ENCODE measurements around the genes ZFAND6, ARNT2 and IL16.

DNA sequence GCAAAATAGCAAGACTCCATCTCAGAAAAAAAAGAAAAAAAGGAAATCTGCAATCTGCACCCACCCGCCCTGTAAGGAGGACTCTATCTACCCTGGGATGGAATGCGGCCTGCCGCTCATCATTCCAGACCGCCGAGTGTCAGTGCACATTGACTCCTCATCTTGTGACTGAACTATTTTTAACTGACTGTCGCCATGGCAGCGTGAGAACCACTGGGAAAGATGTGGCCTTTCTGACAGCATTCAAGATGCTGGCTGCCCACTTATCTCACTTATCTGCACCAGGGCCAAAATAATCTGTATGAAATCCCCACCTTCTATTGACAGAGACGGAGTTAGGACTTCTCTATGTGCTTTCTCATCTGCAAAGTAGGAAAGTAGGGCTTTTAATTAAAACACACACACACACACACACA is 38.8 kb upstream of the ANKRD34C start:
- PRO-cap, result no peak

GRCh38 chr15:79283525-79284117 is 1.1 kb downstream of the ANKRD34C start:
- PRO-cap, result no peak

- PRO-cap, result no peak
These were observed 17.7 kb upstream of the BCL2A1 start for GRCh38 chr15:79988701-79989118.

DNA sequence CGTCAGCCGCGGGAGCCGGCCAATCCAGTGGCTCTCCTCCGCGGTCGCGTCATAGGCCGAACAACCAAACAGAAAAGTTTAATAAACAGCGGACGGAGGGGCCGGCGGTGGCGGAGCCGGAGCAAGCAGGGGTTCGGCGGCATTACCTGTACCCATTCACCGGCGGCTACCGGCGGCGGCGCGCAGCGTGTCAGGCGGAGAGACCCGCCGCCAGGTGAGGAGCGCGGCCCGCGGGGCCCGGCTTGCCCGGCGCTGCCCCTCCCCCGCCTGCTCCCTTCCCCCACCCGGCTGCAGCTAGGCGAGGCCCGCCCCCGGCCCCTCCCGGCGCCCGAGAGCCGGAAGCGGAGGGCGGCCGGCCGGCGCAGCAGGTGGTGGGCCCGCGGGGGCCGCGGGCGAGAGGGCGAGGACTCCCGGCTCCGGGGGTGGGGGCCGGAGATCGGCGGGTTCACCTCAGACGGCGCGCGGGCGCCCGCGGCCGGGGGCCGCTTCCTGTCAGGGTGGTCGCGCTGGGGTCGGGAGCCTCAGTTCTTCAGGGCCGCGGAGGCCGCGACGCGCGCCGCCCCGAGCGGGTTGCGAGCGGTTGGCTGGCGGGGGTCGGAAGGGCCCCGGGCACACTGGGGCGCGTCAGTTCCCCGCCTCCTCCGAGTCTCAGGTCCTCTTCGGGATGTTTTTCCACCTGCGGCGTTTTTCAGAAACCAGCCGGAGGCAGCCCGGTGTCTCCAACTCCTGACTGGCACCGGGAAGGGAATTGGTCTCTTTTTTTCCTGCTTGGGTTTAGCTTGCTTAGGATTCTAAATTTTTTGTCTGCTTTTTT is at the start of gene ZFAND6:
Gene ZFAND6, plus strand, starts transcription at position 81 of the 814 bp plus-strand sequence.
- PRO-cap, result bidirectional peak, plus-strand start at position 95 of the sequence, minus-strand start outside the sequence; bidirectional peak, plus-strand start at position 367 of the sequence, minus-strand start at position 269 of the sequence

DNA sequence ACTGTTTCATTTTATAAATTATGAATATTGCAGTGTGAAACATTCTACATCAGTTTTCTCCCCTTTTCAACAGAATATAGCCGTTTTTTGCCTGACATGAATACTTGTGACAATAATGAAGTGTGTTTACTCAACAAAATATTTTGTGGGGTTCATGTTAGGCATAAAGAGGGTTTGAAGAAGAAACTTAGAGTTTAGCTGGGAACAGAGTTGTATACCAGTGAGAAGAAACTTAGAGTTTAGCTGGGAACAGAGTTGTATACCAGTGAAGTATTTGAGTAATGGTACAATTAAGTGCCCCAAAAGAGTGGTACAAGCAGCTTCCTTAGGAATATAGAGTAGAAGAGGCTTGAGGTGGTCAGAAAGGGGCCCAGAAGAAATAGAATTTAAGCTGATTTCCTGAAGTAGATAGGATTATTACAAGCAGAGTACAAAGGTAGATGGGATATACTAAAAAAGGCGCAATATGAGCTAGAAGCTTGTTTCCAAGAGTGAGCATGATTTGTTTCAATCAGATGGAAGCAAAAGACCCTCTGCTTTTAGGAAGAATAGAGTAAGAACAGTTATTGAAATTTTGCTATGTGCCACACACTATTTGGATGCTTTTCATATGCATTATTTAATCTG is 39.1 kb upstream of the FAH start:
- PRO-cap, result no peak

- PRO-cap, result no peak
These were observed 10.4 kb downstream of the FAH start for GRCh38 chr15:80163044-80163843.

DNA sequence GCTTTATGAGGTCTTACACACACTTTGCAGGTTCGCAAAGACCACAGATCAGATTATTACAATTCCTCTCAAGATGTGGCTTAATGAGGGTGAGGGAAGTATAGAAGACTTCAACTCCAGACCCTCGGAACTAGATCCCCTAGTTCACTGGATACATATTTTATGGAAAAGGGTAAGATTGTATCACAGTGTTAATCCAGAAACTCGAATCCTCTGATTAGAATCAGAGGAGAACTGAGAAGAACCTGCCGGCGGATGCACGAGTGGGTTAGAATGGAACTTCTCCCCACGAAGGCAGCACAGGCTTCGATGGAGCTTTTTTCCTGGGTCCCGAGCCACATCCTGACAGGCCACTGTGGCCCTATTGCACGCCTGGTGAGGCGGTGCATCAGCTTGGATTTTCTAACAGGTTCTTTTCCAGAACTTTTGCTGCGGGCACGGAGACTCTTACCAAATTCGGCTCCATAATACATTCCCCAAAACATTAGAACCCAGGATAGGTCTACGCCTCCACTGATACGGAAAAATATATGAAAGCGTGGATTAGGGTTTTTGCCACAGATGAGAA is 1.1 kb downstream of the CTXND1 start:
- PRO-cap, result no peak

DNA sequence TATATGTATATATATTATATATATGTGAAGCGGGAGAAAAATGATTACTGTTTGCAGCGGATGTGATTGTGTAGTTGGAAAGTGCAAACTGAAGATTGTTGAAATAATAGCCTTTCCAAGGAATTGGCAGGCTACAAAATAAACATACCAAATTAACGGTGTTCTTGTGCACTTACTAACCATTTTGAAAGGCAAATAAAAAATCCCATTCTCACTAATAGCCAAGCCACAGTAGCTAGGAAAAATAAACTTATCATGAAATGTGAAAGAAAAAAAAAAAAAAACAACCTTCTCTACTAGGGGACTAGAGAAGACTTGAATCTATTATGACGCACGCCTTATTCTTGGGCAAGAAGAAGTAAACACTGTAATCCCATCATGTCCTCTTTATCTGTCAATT is 633 bp upstream of the CTXND1 start:
- PRO-cap, result no peak

GRCh38 chr15:80403439-80404619 is at the start of gene ARNT2:
TSS of gene ARNT2 (plus strand) at chr15:80404382.
- PRO-cap, result bidirectional peak, plus-strand start at chr15:80404310, minus-strand start at chr15:80404404

DNA sequence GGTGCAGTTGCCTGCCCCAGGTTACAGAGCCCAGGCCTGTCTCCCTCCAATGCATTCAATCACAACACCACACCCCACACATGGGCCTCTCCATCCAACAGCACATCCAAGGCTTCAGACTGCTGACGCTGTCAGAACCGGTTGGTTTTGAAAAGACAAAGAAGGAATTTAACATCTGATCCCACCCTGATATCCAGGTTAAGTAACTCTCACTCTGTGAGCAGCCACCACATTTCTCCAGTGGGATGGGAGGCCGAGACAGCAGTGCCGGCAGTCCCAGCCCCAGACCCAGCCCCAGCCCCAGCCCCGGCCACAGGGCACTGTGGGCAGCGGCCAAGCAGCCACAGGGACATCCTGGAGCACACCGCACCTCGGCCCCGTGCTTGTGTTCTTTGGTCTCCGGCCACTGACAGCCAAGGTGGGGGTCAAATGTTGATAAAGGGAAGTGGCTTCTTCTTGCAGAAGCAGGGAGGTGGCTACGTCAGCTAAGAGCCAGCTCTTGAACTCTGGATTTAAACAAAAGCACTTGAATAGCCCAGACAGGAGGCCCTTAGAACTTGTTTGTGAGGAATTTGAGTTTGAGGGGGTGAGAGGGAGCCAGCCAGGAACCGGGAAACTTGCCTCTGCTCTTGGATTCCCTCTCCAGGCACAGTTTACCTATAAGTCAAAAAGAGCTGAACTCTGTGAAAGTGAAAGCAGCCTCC is 135.9 kb upstream of the ABHD17C start:
- PRO-cap, result no peak

GRCh38 chr15:80596383-80597215 is 98.5 kb upstream of the ABHD17C start:
- PRO-cap, result no peak

DNA sequence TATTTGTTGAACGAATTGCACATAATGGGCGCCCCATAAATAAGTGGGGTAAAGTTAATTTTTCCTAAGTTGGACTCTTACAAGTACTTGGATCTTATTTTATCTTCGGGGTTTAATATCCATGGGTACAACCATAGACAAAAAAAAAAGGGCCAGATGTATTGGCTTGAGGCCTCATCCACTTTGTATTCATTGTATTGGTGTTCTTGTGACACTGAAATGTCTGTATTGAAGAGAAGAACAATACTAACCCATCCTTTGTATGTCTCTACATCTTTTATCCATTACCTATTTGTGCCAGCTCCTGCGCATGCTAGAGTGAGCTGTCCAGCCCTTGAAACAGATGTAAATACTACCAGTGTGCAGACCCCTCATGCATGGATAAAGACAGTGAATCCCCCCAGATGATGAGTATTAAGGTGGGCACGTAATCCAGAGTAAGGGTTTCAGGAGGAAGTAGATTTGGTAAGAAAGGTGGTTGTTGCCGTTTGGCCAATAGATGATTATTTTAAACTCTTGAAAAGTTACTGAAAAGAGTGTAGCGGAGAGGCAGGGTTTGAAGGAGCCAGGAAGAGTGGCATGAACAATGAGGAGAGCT is 4.3 kb downstream of the ABHD17C start:
- PRO-cap, result no peak

DNA sequence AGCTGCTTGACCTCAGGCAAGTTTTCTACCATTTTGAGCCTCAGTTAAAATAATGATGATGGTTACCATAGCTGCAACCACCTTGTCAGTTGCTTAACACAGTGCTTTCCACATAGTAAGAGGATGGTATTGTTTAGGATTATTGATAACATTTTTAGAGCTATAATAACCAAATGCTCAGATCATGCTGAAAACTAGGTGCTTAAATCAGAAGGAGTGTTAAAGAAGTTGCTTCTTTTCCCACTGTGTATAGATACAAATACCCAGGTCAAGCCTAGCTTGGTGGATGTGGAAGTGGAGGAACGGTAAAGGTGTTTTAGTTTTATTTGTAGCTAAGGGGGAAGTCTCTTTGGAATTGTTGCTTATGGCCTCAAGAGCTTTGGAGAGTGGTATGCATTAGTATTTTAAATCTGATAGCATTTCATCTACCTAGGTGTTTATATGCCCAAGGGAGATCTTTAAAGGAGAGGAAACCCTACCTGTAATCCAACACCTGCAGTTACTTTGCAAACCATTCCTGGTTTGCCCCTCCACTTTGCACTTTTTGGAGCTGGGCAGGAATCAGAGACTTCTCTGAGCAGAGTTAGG is 10.4 kb downstream of the ABHD17C start:
- PRO-cap, result no peak

DNA sequence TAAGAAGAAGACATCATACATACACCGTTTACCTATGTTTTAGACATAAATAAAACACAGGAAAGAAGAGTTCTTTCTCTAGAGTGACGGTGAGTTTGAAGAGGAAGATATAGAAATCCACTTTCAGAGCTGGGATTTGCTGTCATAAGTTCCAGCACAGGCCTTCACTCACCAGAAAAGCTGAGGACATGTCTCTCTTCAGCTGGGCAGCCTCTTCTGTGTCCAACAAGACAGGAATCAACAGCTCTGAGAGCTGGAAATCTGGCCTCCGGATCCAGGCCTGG is 2.9 kb upstream of the CEMIP start:
- PRO-cap, result no peak

DNA sequence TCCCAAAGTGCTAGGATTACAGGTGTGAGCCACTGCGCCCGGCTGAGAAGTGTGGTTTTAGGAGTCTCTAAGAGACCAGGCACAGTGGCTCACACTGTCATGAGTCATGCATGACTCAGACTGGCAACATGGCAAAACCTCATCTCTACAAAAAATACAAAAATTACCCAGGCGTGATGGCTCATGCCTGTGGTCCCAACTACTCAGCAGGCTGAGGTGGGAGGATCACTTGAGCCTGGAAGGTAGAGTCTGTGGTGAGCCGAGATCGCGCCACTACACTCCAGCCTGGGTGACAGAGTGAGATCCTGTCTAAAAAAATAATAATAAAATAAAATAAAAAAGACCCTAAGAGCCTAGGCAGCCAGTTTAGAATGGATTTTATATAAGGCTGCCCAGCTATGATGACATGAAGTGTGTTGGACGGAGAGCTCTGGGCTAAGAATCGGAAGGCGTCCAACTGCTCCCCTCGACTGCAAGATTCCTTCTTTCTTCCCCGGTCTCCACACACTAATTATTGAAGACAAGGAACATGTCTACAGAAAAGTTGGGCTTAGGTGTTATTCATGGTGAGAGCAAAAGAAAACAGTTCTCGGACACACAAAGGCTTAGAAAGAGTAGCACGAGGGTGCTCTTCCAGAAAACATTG is 33.6 kb downstream of the MESD start:
- PRO-cap, result no peak

DNA sequence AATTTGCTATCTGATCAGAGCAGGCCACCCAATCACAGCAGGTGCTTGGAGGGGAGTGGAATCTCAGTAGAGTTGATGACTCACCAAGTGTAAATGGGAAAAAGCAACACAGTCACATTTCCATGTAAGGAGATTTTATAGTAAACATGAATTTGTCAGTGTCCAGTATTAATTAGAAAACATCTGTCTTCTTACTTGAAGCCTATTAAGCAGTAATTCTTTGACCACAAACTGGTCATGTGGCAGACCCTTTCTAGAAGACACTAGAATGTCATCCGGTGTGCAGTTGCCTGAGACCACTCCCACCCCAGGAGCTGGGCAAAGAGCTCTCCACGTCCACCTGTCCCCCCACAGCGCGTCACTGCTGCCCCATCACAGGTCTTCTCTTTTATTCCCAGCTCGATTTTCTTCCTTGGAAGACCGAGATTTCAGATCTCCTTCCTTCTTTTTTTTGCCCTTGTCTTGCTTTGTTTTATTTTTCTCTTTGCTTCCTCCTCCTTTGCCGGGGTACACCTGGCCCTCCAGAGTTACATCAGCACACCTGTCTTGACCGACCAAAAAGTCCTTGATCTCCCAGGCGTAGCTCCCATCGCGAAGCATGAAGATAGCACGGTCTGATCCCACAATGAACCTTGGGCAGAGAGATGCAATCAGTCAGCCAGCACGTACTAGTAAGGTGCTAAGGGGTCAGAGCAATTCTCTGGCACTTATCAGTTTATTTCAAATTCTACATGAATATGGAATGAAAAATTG is 10.6 kb downstream of the MESD start:
- PRO-cap, result no peak

GRCh38 chr15:81001257-81002303 is 857 bp downstream of the TLNRD1 start:
- PRO-cap, result bidirectional peak, plus-strand start at chr15:81001308, minus-strand start at chr15:81001325; bidirectional peak, plus-strand start at chr15:81001601, minus-strand start at chr15:81001535; bidirectional peak, plus-strand start at chr15:81001941, minus-strand start at chr15:81001678; bidirectional peak, plus-strand start at chr15:81002113, minus-strand start at chr15:81001978

DNA sequence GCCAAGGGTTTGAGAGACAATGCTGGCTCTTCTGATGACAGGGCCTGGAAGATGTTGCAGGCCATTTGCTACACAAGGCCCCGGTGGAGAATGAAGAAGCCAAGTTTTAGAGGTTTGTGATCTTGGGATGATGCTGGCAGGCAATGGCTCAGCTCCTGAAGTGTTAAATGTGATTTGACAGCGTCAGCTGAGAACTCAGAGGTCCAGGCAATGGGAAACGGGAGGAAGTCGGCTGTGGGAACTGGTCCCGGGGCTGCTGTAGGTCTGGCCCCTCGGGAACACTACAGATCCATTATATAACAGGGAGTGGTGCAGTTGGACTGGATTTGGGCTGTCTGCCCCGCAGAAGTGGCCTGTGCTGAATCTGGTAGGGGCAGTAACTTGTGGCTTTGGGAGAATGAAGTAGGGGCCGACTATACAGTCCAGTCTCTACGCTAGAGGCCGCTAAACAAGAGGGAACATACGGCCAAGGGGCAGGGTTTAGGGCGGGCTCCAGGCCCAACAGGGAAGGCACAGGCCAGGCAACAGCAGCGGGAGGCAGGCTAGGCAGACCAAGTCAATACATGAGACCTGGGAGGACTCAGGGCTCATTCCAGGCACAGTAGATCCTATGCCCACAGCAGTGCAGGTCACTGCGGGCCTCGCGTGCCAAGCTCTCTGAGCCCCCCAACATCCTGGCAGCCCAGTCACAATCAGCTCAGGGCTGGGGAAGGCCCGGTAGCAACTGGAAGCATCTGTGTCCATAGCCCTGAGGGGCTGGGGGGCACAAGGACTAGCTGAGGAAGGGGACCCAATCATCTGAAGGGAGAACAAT is 20.3 kb upstream of the IL16 start:
- PRO-cap, result unidirectional peak, plus-strand start at position 292 of the sequence

GRCh38 chr15:81189507-81190174 is 7.0 kb upstream of the IL16 start:
- PRO-cap, result no peak

GRCh38 chr15:81196194-81197214 is at the start of gene IL16:
TSS of gene IL16 (plus strand) at chr15:81196879.
- PRO-cap, result no peak